Neuron (in vitro differentiated cells): ENCODE measurements around the gene SNAPC4.

GRCh38 chr9:136098764-136099260, 3.7 kb upstream of the NACC2 start:
- PRO-cap, result no peak

GRCh38 chr9:136311318-136311850, 7.5 kb upstream of the CCDC187 start:
- PRO-cap, result no peak

DNA sequence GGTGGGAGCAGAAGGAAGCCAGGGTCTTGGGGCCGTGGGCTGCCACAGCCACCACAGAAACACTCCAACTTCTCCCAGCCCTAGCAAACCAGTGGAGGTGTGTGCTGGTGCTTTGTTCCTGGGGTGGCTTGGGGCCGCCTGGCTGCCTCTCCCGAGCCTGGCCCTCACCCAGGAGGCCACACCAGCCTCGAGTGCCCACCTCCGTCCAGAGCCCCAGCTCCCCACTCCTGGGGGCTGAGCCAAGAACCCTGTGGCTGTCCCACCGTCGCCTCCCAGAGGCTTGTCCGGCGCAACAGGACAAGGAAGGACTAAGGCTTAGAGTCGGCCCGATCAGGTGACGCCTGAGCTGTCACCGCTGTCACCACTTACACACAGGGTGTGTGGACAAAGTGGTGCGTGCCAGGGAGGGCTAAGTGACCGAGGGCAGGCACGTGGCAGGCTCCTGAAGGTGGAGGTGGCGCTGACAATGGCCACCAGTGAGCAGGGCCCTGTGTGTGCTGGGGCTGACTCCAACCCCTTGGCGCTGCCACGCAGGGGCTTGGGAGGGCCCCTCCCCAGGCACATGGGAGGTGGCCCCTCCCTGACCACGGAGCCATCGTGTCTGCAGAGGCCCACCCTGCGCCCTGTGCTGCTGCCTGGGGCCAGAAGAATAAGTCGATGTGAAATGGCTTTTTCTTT, 2.9 kb upstream of the GPSM1 start:
- PRO-cap, result no peak

DNA sequence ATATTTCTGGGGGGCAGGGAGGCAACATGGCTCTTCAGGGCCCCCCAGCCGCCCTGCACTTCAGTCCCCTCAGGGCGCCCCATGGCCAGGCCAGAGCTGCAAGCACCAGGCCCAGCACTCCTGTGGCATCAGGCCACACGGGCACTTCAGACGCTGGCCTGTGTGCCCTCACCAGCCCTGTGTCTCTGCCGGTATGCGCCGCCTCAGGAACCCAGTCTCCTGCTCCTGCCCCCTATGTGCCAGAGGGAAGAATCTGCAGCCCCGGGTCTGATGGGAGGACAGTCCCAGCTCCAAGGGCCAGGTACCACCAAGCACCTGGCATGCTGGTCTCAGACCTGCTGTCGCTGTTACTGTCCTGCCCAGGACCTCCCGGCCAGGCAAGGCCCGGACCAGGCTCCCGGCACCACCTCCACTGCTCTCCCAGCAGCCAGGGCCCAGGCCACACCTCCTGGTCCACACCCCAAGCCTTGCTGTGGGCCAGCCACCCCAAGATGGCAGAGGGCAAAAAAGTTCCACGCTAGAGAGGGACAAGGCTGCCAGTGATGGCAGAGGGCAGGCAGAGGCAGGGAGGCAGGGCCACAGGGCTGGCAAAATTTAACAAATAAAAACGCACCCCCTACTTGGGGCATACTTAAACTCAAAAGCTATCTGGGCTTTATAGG, 1.2 kb downstream of the DNLZ start:
- PRO-cap, result no peak

- PRO-cap, result bidirectional peak, plus-strand start at chr9:136400332, minus-strand start at chr9:136400170
Observed at GRCh38 chr9:136400008-136401151, at the start of gene SNAPC4. SNAPC4 (minus strand) TSS chr9:136400170.

DNA sequence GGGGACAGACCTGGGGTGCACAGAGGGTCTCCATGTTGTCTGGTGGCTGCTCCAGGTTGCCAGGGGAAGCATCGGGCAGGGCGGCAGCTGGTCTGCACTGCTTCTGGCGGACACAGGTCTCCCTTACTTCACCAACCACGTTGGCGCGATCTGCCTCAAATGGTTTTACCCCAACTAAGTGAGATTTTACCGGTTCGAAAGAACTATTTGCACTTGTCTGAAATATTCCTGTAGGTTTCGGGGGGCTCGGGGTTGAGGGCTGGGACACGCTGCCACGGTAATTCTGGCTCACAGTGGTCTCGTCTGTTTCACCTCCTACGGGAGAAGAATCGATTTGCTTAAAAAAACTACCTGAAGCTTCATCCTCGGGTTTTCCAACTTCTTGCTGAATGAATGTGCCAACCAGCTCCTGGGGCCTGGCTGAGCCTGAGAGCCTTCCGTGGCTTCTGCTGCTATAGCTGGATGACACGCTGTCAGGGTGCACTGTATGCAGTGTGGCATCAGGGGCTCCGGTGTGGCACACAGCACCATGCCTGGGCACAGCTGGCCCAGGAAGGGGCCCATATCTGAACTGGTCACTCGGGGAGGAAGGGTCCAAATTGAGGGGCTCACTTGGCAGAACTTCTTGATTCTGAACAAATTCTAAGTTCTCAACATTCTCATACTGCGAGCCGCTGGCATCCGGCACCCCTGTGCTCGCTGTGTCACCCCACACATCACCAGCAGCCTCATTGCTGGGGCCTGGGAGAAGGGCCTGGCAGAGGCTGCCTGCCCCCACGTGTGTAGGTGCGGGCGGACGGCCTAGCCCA, 7.0 kb downstream of the SEC16A start:
- PRO-cap, result no peak

DNA sequence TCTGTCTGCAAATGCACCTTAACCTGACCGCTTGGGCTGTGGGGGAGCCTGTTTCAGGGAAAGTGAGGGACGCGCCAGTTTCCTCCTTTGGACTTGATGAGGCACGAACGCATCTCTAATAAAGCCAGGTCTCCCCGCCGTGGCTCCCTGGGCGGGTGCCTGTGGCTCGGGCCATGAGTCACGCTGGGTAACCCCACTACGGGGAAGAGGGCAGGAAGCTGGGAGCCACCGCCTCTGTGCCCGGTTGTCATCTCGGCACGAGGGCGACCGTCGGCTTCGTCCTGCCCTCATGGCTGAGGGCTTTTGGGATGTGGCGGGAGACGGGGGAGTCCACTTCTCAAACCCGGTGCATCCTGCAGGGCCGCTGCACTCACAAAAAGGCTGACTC, 12.1 kb downstream of the NOTCH1 start:
- PRO-cap, result no peak

- PRO-cap, result no peak
Observed at GRCh38 chr9:136546635-136547842, 1.2 kb upstream of the NOTCH1 start.

GRCh38 chr9:136567732-136568564, 22.1 kb upstream of the NOTCH1 start:
- PRO-cap, result no peak

- PRO-cap, result no peak
Observed at GRCh38 chr9:136603647-136604687, 58.1 kb upstream of the NOTCH1 start.

GRCh38 chr9:136666912-136667951, 4.5 kb downstream of the EGFL7 start:
- PRO-cap, result no peak

- PRO-cap, result no peak
Observed at GRCh38 chr9:136674856-136675839, 12.1 kb downstream of the AGPAT2 start.

- PRO-cap, result no peak
Observed at GRCh38 chr9:136677783-136678320, 9.4 kb downstream of the AGPAT2 start.

DNA sequence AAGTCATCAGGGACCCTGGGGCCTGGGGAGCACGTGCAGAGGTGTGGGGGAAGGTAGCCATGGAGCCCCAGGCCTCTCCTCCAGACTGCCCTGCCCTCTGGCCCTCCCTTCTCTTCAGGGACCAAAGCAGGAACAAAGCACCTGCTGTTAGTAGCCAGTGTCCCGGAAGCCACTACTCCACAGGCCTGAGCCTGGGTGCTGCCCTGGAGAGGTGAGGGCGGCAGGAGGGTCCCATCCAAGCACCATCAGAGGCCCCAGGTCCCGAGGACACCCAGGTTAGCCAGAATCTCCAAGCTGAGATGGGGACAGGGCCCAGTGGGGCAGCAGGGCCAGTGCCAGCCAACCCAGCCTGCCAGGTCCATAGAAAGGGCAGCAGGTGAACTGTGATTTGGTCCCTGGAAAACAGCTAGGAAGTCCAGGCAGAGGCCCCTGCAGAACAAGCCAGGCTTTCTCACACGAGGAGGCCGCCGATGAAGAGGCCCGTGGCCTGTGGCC, 2.2 kb downstream of the AGPAT2 start:
- PRO-cap, result no peak

DNA sequence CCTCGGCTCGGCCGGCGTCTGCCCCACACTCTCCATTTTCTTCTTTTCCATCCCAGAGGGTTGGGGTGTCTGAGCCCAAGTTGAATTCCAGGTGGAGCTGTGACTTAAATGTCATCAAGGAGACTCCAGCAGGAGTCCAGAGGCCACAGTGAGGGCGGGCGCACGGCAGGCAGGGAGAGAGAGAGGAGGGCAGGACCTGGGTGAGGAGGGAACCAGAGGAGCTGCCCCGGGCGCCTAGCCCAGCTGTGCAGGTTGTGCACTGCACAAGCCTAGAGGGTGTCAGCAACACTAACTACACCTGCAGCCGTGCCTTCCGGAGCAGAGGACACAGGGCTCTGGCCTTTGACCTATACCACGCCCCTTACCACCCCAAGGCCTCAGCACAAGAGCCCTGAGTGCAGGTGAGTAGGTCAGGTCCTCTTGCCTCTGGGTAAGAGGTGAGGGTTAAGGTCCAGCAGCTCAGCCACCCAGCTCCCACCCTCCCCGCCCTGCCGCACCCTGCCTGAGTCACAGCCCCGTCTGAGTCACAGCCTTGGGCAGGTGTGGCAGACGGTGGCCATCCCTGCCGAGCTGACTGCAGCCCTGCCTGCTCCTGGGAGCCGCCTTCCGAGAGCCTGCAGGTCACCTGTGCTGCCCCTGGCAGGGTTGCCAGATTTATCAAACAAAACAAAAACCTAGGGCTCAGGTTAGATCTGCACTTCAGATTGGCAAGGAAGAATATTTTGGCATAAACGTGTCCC, 6.4 kb upstream of the AGPAT2 start:
- PRO-cap, result no peak

GRCh38 chr9:136728457-136729091, 14.2 kb downstream of the LCN10 start:
- PRO-cap, result no peak

DNA sequence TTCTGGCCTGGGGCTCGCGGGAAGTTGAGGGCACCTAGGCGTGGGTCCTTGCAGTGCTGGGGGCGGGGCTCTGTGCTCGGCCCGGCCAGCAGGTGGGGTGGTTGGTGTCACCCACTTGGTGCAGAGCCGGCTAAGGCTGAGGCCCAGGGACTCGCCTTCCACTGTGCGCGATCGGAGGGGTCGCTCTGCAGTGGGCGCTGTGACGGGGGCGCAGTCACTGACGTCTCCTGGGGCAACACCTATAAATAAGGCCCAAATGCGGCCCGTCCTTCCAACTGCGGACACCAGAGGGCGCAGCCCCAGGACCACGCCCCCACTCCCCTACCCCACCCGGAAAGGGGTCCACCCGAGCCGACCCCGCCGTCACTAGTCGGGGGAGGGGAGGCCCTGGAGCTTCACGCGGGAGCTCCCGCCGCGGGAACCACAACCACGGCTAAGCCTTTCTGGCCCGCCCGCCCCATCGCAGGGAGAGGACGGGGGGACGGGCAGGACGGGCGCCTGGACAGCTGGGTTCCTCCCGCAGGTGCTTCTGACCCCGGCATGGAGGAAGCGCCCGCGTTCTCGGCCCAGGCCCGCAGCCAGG, 1.5 kb downstream of the AJM1 start:
- PRO-cap, result no peak

GRCh38 chr9:136882455-136883086, 3.7 kb upstream of the TRAF2 start:
- PRO-cap, result no peak

- PRO-cap, result no peak
Observed at GRCh38 chr9:136919965-136920622, 24.4 kb downstream of the FBXW5 start.

DNA sequence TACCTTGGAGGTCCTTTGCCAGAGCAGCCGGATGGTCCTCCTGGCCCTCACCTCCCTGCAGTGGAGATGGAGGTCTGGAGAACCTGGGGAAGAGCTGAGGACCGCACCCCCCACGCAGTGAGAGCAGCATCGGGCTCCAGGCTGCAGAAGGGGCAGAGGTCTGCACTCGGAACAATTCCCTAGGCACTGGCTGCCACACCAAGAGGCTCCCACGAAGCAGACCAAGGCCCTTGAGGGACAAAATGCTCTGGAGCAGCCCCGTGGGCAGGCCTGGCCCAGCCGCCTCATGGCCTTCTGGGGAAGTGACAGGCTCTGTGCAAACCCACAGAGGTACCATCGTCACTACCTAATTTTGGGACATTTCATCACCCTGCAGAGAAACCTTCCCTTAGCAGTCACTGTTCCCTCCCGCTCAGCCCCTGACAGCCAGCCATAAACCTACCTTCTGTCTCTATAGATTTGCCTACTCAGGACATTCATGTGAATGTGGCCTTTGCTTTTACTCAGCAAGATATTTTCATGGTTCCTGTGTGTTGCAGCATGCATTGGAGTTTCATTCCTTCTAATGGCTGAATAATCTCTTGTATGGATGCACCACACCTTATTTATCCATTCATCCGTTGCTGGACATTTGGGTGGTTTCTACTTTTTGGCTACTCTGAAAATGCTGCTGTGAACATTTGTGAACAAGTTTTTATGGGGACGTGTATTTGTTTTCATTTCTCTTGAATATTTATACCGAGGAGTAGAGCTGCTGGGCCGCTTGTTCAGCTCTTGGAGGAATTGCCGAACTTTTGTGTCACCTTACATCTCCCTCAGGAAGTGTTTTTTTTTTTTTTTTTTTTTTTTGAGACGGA, 15.8 kb downstream of the FBXW5 start:
- PRO-cap, result no peak